ENCODE measurements around a stretch of chr14.

GRCh38 chr14:32702371-32703010 is 236.2 kb upstream of the NPAS3 start:
- PRO-cap, 4 experiments = peak in 1 of 4 experiments; most common minus-strand start chr14:32702739 (in 1)
- RAMPAGE, long total RNA, 4 experiments = no peak in any of the 4 experiments

DNA sequence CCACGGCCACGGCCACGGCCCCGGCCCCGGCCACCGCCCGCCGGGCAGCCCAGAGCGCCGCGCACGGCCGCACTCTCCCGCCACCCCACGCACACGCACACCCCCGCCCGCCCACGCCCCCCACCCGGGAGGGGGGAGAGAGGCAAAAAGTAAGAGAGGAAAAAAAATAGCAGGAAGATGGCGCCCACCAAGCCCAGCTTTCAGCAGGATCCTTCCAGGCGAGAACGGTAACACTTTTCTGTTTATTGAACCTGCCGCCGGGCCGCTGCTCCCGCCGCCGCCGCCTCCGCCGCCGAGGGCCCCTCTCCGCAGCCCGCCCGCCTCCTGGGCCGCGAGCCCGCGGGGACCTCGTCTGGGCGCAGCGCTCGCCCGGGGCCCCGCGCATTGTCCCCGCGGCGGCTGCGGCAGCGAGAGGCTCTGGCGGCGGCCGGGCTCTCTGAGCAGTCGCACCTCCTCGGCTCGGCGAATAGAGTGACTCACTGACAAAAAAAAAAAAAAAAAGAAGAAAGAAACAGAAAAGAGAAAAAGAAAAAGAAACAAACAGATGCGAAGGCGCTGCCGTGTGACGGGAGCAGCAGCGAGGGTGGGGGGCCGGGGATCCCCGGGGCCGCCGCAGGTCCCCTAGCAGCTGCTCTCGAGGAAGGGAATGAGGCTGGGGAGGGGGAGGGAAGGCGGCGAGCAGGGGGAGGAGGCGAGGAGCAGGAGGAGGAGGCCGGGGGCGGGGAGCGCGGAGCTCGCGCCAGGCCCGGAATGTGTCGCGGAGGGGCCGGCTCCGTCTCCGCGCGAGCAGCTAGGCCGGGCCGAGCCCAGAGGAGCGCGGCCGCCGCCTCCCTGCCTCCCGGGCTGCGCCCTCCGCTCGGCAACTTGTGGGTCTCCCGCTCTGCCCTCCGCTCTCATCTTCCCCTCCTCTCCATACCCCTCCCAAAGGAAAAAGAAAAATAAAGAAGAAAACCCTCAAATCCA is 742 bp downstream of the NPAS3 start:
- PRO-cap, 4 experiments = peak in 4 of 4 experiments; most common plus-strand start position 152 of the sequence (in 3); most common minus-strand start position 89 of the sequence (in 4)
- RAMPAGE, long total RNA, 4 experiments = start-site peak on the plus strand in 3 of 4 experiments, centred at positions 146 to 162 of the sequence, 14 to 55 reads per replicate

DNA sequence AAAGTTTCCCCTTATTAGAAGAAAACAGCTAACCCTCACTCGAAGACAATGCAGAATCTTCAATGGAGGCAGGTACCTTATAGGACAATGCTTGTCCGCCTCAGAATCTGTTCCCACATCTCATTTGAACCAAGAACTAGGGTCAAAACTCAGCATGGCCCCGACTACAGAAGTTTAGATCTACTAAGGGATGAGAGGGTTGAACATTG is 70.1 kb downstream of the EGLN3 start:
- PRO-cap, 4 experiments = peak in 1 of 4 experiments; most common plus-strand start position 145 of the sequence (in 1)
- RAMPAGE, long total RNA, 4 experiments = no peak in any of the 4 experiments

GRCh38 chr14:33943450-33944001 is 7.3 kb downstream of the EGLN3 start:
- PRO-cap, 4 experiments = no peak in any of the 4 experiments
- RAMPAGE, long total RNA, 4 experiments = no peak in any of the 4 experiments

GRCh38 chr14:34099648-34100028 is 148.8 kb upstream of the EGLN3 start:
- PRO-cap, 4 experiments = no peak in any of the 4 experiments
- RAMPAGE, long total RNA, 4 experiments = no peak in any of the 4 experiments

- PRO-cap, 4 experiments = no peak in any of the 4 experiments
- RAMPAGE, long total RNA, 4 experiments = no peak in any of the 4 experiments
These were observed 226.3 kb downstream of the SPTSSA start for GRCh38 chr14:34235622-34236257.

DNA sequence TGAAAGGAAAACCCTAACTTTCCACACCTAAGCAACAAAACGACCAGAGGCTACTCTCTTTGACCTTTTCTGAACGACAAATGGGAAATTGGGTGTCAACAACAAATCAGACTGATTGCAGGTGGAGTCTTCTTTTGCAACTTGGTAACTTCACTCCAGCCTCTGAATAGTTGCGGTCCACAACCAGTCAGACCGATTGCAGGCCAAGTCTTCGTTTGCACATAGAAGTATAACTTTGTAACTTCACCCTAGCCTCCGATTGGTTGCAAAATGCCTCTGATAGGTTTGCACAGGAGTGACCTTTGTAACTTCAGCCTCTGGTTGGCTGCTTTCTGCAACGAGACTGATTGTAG is 129.4 kb downstream of the SPTSSA start:
- PRO-cap, 4 experiments = no peak in any of the 4 experiments
- RAMPAGE, long total RNA, 4 experiments = no peak in any of the 4 experiments

DNA sequence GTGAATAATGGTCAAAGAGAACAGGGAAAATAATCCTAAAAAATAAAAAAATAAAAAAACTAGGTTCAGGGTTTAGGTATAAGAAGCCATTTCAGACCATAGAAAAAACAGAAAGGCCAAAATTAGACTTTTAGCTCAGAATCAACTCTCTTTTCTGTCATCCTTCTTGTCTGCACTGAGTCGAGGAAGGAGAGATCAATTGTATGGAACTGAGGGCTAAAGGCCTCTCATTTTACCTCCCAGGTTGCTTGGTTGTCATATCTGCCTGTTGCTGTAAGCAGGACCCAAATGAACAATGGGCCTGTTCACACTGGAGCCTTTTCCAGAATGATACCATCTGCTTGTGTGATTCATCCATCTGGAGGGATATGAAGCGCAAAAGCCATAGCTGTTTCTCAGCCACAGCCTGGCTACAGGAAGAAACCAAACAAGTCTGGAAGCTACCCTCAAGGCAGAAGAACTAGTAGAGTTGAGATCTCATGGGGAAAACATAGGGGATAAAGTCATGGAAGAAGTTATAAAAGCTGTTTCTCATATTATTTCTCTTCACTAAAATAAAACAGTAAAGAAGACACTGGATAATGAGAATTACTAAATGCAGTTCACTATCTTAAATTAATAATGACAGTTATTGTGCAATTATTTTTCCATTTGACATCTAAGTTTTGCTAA is 106.5 kb downstream of the SPTSSA start:
- PRO-cap, 4 experiments = no peak in any of the 4 experiments
- RAMPAGE, long total RNA, 4 experiments = no peak in any of the 4 experiments

DNA sequence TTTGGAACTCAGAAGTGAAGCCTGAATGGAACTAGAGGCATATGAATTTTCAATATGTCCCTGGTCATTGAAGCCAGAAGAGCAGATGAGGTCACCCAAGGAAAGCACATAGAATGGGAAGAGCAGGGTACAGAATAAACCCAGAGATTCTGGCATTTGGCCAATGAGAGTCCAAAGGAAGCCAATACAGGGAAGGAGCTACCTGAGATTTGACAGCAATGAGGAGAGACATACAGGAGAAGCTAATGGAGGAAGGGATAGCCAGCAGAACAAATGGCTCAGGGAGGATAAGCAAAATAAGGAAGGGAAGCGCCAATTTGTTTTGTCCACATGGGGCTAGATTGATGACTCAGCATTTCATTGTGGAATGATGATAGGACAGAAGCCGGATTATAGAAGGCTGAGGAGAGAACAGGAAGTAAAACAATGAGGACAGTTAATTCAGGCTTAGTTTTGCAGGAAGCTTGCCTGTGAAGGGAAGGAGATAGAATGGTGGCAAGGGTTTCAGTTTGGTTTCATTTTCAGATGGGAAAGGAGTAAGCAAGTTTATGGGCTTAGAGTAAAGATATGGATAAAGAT is 3.1 kb upstream of the SPTSSA start:
- PRO-cap, 4 experiments = no peak in any of the 4 experiments
- RAMPAGE, long total RNA, 4 experiments = no peak in any of the 4 experiments

DNA sequence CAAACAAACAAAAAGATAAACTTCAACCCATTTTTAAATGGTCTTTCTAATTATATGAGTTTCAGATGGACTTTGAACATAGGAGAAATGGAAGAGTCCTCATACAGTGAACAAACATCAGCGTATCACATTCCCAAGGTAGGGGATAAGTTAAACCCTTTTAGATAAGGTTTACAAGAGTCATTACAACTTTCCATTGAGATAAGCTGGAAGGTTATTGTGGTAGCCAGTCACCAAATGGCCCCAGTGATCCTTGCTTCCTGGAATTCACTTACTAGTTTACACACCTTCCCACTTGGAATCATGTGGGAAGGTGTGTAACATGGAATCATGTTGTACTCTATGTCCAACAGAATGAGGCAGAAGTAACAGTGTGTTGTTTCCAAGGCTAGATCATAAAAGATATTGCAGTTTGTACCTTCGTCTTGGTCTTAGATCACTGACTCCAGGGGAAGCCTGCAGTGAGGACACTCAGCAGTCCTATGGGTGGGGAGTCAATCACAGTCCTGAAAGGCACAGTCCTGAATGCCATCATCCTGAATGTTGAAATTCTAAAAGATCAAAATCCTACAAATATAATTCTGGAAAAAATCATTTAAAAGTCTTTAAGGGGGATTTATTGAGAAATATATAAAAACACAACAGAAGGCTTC is 33.6 kb downstream of the EAPP start:
- PRO-cap, 4 experiments = no peak in any of the 4 experiments
- RAMPAGE, long total RNA, 4 experiments = no peak in any of the 4 experiments

- PRO-cap, 4 experiments = peak in 2 of 4 experiments; most common plus-strand start chr14:34546981 (in 2)
- RAMPAGE, long total RNA, 4 experiments = no peak in any of the 4 experiments
These were observed 7.2 kb upstream of the EAPP start for GRCh38 chr14:34546591-34547129.

DNA sequence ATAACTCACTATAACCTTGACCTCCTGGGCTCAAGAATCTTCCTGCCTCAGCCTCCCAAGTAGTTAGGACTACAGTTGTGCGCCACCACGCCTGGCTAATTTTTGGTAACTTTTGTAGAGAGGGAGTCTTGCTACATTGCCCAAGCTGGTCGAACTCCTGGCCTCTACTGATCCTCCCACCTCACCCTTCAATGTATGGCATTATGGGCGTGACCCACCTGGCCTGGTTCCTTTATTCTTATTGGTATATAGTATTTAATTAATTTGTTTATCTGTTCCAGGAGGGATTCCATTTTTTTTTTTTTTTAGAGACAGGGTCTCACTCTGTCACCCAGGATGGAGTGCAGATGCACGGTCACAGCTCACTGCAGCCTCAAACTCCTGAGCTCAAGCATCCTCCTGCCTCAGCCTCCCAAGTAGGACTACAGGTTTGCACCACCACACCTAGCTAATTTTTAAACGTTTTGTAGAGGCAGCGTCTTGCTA is 40.9 kb upstream of the EAPP start:
- PRO-cap, 4 experiments = no peak in any of the 4 experiments
- RAMPAGE, long total RNA, 4 experiments = no peak in any of the 4 experiments

- PRO-cap, 4 experiments = no peak in any of the 4 experiments
- RAMPAGE, long total RNA, 4 experiments = no peak in any of the 4 experiments
These were observed 394 bp upstream of the SNX6 start for GRCh38 chr14:34630334-34630749.

DNA sequence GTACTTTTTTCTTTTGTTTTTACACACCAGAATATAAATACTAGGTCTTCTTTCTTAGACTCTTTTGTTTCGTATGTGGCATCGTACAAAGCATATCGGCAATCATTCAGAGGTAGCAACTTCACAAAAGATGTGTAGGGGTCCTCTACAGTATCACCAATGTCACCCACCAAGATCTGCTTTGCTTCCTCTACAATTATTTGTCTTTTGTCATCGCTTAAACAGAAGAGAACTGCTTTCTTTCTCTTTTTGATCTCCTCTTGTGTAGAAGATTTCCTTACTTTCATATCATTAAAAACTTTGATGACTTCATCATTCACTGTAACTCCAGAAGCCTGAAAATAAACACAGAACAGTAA is 1.2 kb downstream of the CFL2 start:
- PRO-cap, 4 experiments = no peak in any of the 4 experiments
- RAMPAGE, long total RNA, 4 experiments = no peak in any of the 4 experiments

GRCh38 chr14:34713586-34714110 is 745 bp downstream of the CFL2 start:
- PRO-cap, 4 experiments = peak in 4 of 4 experiments; most common plus-strand start chr14:34713767 (in 4); most common minus-strand start chr14:34714066 (in 1)
- RAMPAGE, long total RNA, 4 experiments = no peak in any of the 4 experiments

DNA sequence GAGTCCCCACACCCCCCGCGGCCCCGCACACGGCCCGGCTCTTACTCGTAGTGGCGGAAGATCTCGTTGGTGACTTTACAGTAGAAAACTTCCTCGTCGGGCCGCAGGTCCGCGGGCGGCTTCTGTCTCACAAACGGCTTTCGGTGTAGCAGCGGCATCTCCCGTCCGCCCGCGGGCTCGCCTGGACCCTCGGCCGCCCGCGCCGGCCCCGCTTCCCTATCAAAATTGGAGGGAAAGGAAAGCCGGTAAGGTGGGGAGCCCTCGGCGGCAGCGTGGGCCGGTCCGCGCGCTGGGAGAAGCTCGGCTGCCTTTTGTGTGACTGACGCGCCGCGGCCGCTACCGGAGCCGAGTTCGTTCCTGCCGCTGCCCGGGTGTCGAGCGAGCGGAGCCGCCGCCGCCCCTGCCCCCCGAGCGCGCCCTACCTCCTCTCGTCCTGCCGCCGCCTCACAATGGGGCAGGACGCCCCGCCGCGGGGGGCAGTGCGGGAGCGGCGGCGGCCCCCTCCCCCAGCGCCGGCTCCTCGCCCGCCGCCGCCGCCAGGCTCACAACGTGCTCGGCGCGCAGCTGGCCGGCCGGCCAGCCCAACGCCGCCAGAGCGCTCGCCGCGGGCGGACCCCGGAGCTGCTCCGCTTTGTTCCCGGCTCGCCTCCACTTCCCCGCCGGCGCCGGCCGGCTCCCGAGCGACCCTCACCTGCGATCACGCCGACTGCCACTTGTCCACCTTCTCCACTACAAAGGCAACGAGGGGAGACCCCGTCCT is 533 bp downstream of the BAZ1A start:
- PRO-cap, 4 experiments = peak in 4 of 4 experiments; most common plus-strand start position 547 of the sequence (in 4); most common minus-strand start position 124 of the sequence (in 3)
- RAMPAGE, long total RNA, 4 experiments = no peak in any of the 4 experiments

DNA sequence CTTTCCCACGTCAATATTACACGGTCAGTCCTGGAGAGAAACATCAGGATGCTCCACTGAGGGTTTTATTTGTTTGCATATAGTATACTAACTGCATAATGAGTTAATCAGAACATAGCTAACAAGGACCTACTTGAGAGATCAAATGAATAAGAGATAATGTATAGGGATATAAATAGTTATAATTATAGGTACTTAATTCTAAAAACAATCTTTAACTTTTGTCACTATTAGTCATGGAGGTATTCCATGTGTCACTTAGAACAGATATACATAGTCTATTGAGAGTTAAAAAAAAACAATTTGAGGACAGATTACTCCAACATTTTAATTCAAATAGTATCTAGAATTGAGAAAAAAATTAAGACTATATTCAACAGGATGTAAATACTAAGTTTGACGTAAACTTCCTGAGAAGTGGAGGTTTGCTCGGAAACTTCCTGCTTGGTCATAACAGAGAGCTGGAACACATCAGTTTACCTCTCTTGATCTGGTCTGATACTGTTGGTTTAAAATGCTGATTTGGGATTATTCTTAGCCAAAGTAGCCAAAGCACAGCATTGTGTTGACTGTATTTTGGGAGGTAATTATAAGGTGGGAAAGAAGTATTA is 52.5 kb upstream of the SRP54 start:
- PRO-cap, 4 experiments = peak in 4 of 4 experiments; most common plus-strand start position 451 of the sequence (in 4)
- RAMPAGE, long total RNA, 4 experiments = no peak in any of the 4 experiments

DNA sequence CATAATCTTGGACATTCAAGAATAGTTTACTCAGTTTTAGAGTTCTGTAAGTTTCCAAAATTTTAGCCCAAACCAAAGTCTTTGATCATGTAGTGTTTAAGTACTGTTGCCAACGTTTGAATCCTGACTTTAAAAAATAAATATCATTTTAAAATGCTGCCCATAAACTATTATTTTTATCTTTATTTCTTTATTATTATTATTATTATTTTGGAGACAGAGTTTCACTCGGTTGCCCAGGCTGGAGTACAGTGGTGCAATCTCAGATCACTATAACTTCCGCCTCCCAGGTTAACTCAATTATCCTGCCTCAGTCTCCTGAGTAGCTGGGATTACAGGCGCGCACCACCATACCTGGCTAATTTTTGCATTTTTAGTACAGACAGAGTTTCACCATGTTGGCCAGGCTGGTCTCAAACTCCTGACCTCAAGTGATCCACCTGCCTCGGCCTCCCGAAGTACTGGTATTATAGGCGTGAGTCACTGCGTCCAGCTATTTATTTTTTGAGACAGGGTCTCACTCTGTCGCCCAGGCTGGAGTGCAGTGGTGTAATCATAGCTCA is 6.4 kb downstream of the PSMA6 start:
- PRO-cap, 4 experiments = peak in 1 of 4 experiments; most common plus-strand start position 278 of the sequence (in 1)
- RAMPAGE, long total RNA, 4 experiments = no peak in any of the 4 experiments

DNA sequence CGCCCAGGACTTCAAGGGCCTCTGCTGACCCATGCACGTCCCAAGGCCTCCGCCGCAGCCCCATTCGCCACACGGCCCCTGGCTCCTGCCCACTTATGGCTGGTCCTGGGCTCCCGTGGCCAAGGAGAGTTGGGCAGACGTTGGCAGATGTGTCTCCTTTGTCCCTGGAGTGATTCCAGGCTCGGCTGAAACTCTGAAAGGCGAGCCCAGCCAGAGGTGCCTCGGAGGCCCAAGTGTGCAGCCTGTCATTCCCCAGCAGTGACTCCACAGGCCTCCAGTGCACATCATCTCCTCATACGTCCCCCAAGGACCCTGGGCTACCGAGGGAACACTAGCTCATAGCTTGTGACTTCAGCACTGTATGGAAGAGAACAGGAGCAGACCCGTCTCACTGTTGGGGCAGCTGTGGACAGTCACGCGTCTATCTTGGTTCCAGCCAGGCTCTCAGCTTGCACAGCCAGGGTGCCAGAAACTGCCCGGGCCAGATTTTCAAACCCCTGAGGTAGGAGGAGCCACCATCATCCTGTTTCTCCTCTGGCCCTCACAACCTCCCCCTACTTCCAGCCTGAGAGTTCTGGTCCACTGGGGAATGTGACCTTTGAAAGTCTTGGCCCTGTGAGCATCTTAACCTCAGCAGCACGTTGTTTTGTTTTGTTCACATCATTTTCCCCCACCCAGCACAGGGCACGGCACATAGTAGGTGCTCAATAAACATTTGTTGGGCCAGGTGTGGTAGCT is 50.2 kb downstream of the PSMA6 start:
- PRO-cap, 4 experiments = peak in 2 of 4 experiments; most common plus-strand start position 173 of the sequence (in 1); most common minus-strand start position 266 of the sequence (in 1)
- RAMPAGE, long total RNA, 4 experiments = no peak in any of the 4 experiments

DNA sequence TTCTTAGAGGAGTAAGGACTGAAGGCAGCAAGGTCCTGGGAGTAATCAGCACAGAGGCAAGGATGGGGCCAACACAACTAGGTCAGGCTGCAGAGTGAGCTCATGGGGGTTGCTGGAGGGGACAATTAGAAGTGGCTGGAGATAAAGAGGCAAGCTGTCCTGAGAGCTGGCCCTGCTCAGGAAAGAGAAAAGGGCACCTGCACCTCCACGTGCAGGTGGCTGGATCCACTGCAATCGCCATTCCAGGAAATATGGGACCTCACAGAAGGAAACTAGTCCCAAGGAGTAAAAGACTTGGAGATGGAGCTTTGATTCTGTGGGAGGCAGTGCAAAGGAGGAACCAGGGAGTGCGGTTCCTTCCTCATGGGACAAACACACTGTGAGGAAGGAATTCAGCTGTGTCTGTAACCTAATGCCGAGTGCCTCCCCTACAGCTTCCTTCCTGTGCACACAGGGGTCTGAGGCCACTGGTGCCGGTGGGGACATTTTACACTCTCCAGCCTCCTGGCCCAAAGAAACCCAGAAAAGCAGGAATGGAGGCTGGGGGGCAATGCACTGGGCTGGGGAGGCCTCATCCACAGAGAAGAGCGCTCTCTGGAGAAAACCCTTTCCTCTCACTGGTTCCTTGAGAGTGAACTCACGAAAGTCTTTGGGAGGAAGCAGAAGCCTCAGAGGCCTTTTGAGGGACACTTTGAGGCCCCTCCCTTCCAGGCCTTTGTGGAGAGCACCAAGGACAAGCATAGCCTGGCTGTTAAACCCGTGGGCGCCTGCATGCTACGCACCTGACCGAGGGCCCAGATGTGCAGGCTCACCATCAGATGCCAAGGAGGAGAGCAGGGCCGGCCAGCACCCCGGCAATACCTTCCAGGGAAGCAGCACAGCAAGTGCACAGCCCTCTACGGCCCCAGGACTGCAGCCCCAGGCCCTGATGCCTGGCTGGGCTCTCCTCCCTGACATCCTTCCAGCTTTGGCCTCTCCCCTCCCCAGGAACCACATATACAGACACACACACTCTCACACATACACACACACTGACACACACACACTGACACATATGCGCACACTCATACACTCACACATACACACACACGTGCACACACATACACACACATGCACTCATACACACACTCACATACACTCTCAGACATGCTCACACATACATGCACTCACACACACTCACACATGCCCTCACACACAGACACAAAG is 52.1 kb downstream of the NFKBIA start:
- PRO-cap, 4 experiments = peak in 1 of 4 experiments; most common plus-strand start position 453 of the sequence (in 1)
- RAMPAGE, long total RNA, 4 experiments = no peak in any of the 4 experiments